SEM (cell line): ENCODE measurements around the gene ELAPOR2.

DNA sequence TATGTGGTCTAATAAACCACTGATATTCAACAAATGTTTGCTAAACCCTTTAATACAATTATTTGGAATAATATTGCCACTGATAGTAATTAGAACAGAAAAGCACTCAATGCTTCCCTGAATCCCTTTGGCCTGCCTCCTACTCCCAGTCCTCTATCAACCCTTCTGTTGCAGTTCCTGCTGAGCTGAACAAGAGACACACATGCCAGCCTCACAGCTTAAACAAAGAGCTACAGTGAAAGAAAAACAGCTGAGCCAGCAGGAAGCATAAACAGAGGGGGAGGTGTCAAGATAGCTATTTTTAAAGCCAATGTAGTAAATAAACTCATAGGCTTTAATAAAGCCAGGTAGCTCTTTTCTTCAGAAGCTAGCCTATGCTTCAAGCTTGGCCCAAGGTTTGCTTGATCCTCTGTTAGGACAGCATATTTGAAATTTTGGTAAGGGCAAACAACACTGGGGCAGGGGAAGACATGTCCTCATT is 6.8 kb upstream of the GNAI1 start:
- PRO-cap, result no peak

DNA sequence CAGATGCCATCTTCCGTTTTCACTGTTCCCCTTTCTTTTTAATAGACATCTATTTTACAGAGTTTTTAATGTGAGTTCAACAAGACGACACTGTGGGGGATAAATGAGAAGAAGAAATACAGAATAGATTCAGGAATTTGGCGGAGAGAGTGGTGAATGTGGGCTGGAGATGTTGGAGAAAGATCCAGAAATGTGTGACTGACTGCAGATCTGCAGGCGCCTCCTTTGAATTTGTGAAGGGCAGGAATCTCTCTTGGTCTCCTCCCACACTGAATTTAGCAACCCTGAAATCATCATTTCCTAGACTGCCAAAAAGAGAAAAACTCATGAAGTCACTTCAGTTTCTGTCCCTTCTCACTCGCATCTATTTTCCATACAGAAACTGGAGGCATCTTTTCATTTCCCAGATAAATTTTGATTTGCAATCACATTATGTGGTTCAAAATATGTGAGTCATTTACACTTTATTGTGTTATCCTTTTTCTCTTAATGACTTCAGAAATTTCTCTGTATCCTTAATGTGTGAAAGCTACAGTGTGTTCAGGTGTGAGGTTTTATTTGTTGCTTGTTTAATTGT is 128.7 kb downstream of the GNAI1 start:
- PRO-cap, result no peak

DNA sequence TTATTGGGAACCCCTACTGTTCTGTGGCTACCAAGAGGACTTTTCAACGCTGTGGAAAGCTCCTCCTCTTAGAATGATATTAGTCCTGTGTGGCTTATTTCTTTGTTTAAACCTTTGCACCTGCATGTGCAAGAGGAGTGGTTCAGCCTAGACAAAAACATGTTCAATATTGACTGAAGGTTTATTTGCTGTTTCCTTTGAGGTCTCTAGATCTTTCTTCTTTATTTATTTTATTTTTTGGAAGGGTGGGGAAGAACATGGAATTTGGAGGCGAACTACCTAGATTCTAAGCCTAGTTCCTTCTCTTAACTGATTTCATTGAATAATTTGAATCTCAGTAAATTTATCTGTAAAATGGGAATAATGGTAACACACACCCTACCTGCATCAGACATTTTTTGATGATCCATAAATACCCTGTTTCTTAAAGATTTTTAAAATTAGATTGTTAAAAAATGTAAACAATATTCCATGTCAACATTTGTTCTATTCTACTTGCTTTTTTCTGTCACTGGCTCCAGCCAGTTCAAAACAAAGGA is 118.0 kb downstream of the GNAT3 start:
- PRO-cap, result no peak

DNA sequence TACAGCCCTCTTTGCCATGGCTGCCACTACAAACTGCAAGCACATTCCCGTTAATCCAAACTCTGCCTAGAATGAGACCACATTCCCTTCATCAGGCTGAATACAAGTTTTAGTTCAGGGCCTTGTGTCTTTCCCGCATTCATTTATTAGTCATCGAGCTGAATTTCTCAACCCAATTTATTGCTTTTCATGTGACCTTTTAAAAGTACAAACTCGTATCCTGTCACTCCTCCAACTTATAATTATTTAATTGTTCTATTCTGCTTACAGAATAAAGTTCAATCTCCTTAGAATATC is 23.4 kb upstream of the CD36 start:
- PRO-cap, result no peak

GRCh38 chr7:80637437-80637781 is 1.0 kb upstream of the CD36 start:
- PRO-cap, result no peak

- PRO-cap, result no peak
Measured at GRCh38 chr7:80641505-80641884, 3.1 kb downstream of the CD36 start.

DNA sequence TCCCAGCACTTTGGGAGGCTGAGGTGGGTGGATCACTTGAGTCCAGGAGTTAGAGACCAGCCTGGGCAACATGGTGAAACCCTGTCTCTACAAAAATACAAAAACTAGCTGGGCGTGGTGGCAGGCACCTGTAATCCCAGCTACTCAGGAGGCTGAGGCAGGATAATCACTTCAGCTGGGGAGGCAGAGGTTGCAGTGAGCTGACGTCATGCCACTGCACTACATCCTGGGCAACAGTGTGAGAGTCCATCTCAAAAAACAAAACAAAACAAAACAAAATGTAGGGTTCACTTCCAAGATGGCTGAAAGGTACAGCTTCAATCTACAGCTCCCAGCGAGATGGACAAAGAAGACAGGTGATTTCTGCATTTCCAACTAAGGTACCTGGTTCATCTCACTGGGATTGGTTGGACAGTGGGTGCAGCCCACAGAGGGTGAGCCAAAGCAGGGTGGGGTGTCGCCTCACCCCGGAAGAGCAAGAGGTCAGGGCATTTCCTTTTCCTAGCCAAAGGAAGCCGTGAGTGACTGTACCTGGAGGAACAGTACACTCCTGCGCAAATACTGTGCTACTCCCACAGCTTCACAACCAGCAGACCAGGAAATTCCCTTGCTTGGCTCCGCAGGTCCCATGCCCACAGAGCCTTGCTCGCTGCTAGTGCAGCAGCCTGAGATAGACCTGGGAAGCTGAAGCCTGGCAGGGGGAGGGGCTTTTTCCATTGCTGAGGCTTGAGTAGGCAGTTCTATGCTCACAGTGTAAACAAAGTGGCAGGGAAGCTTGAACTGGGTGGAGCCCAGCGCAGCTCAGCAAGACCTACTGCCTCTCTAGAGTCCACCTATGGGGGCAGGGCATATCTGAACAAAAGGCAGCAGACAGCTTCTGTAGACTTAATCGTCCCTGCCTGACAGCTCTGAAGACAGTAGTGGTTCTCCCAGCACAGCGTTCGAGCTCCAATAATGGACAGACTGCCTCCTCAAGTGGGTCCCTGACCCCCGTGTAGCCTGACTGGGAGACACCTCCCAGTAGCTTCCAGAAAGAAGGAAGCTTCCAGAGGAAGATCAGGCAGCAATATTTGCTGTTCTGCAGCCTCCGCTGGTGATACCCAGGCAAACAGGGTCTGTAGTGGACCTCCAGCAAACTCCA is 291.3 kb downstream of the HGF start:
- PRO-cap, result no peak

DNA sequence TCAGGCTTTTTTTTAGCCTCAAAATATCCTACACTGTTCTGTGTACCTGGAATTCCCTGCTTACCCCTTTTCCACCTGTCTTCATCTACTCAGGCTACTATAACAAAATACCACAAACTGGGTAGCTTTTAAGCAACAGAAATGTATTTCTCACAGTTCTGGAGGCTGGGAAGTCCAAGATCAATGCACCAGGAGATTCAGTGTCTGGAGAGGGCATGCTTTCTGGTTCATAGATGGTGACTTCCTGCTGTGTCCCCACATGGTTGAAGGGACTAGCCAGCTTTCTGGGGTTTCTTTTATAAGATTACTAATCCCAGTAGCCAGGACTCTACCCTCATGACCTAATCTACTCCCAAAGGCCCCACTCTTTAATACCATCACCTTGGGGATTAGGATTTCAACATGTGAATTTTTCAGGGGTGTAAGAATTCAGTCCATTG is 229.8 kb downstream of the CACNA2D1 start:
- PRO-cap, result no peak

DNA sequence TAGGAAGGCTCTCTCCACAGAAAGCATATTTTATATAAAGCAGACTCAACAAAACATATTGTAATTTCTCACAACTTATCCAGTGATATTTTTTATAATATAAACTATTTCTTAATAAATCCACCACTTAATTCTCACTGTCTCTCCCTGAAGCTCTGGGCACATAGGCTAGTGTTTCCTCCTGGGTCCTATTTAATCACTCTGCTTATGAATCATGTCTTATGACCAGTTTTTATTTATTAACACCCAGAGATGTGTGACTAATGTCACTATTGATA is 5.3 kb downstream of the SEMA3E start:
- PRO-cap, result no peak

DNA sequence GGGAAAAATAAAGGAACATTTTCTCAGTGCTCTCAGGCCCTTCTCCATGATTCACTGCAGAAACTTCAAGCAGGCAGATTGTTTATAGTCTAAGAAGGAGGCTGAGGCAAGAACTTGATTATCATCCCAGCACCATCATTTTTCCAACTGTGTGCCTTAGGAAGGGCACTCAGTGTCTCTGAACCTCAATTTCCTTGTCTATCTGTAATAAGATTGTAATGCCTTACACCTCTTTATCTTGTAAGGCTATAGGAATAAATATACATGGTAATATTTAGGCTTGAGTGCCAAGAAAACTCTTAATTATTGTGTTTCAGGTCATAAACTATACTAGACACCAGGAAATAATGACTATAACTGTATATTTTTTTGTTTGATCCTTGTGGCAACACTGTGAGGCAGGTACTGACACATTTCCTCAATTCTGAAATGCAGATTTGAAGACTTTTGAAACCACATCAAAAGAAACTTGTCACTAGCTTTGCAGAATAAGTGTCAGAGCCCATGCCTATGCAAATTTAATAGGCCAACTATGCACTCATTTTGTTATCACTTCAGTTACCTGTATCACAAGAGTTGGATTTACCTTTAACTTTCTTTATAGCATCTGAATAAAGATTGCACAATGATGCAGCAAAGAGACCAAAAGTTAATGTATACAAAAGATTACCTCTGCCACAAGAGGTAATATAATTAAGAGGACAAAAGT is 80.8 kb downstream of the ELAPOR2 start:
- PRO-cap, result no peak

GRCh38 chr7:87059467-87060331 is at the start of gene ELAPOR2:
Gene ELAPOR2 (minus strand): TSS chr7:87059654.
- PRO-cap, result bidirectional peak, plus-strand start at chr7:87059846, minus-strand start at chr7:87059648

DNA sequence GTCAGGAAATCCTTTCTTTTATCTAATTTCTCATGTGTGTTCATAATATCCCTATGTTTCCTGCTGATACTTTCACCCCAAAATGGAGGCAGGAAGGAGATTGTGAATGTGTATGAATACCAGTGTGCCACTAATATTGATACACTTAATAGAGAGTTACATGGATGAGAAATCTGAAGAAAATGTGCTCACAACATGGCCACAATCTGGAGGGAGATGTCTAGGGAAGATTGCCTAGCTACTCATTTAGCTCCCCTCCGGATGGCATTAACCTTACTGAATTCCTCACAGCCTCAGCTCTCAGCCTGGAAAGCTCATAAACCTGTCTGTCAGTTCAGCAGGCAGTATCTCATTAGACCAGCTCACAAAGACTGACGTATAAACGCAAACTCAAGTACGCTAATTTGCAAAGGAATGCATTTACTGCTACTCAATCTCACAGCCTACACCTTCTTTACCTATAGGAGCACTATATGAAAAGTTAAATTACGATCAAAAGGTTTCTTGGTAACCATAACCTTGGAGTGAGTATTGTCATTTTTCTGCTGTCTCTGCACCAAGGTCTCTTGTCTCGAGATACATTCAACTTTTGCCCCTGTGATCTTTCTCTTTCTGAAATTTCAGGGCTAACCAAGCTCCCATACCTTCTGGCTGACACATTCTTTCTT is 23.3 kb upstream of the DMTF1 start:
- PRO-cap, result no peak

DNA sequence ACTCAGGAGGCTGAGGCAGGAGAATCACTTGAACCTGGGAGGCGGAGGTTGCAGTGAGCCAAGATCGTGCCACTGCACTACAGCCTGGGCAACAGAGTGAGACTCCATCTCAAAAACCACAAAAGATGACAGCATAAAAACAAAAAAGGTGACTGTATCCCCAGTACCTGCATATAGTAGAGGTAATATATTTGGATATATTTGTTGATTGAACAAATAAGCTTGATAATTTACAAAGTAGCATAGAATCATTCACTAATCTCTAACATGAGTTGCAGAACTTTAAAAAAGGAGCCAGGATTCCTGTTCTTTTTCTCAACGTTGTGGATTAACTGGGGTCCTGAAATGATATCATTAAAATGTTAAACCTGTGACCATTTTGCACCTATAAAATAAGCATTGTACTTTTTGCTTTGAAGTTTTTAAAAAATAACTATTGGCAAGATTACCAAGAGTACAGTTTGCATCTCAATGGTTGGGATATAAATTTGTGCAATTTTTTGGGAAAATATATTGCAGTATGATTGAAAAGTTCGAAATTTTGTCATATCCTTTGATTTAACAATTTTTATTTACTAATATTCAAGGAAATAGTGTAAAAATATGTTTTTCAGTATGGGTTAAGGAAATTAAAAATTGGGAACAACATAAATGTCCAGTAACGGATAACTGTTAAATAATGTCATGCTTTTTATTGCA is 9.3 kb downstream of the DMTF1 start:
- PRO-cap, result no peak

DNA sequence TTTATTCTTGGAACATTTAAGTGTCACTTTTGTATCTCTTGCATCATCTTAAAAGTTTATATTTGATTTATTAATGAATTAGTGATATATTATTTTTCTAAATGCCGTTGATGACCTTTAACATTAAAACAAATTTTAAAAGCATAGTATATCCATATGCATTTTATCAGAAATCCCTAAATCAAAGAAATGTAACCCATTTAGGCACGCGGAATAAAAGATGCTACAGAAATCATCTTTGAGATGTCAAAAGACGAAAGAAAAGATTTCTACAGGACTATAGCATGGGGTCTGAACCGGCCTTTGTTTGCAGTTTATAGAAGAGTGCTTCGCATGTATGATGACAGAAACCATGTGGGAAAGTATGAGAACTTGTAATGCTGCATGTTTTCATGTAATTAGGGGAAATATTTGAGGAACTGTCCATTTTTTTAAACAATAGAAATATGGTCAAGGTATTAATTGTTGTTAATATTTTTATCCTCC is 27.1 kb downstream of the DMTF1 start:
- PRO-cap, result no peak

GRCh38 chr7:87196056-87196741 is 23.3 kb downstream of the TMEM243 start:
- PRO-cap, result no peak

GRCh38 chr7:87345938-87346575 is 593 bp downstream of the CROT start:
- PRO-cap, result no peak

DNA sequence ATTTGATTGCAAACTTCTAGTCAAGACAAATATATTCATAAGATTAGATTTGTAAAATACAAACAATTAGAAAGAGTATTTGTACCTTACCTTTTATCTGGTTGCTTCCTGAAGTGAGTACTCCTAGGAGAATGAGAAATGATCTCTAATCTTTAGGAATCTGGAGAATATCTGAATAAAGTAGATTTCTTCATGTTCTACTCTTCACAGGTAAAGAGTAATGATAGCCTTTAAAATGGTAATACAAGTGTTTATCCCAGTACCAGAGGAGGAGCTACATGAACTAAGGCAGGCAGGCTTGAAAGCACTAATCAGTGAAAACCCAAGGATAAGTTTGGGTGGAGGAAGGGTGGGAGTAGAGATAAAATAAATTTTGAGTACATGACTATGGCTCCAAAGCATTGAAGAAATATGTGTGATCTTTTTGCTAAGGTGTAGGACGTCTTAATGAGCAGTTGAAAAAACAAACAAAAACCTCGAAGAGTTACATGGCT is 84.9 kb downstream of the RUNDC3B start:
- PRO-cap, result no peak

- PRO-cap, result no peak
Measured at GRCh38 chr7:87926419-87927277, 7.4 kb upstream of the ADAM22 start.

DNA sequence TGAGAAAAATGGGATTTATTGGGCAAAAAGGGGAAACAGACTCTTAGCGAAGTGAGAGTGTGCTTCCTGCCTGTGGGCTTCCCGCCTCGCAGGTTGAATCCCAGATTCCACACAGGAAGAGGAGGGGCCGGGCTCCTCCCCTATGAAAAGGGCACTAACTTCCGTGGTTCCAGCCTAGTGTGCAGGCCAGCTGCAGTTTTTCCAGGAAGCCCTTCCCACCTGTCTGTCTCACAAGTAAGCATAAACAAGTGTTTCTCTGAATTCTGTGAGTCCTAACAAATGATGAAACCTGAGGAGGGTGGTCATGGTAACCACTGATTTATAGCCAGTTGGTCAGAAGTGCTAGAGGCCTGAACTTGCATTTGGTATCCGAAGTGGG is 54.6 kb upstream of the STEAP4 start:
- PRO-cap, result no peak

- PRO-cap, result no peak
Measured at GRCh38 chr7:89002886-89003474, 207.4 kb upstream of the TEX47 start.